Mesenchymal stem cell of the bone marrow (primary cell): ENCODE results near the gene MZF1.

DNA sequence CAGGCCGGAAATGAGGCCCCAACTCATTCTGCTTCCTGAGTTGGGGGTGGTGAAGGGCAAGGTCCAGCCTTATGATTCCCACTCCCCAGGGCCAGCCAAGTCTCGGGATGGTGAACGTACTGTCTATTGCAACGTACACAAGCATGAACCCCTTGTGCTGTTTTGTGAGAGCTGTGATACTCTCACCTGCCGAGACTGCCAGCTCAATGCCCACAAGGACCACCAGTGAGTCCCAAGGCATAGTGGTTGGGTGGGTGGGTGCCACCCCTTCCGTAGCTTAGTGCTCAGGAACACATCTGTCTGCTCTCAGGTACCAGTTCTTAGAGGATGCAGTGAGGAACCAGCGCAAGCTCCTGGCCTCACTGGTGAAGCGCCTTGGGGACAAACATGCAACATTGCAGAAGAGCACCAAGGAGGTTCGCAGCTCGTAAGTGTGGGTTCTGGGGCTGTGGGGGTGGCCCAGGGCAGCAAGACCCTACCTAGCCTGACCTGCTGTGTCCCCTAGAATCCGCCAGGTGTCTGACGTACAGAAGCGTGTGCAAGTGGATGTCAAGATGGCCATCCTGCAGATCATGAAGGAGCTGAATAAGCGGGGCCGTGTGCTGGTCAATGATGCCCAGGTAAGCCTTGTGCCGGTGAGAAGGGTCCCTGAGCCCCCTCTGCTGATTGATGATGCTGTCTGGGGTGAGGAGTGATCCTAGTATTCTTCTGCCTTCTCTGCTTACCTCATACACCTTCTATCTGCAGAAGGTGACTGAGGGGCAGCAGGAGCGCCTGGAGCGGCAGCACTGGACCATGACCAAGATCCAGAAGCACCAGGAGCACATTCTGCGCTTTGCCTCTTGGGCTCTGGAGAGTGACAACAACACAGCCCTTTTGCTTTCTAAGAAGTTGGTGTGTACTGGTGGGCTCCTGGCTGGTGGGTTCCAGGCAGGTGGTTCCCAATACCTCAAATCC, 3.7 kb downstream of the TRIM28 start:
- CAGE, long polyA plus RNA = no peak

GRCh38 chr19:58563248-58563685, 4.9 kb upstream of the UBE2M start:
- CAGE, long polyA plus RNA = no peak

- CAGE, long polyA plus RNA = no peak
Observed at GRCh38 chr19:58572900-58573868, at the start of gene MZF1. Gene MZF1, minus strand, starts transcription at chr19:58573335.